Metastatic Lung Carcinoma in the Adrenal Gland (tissue), 1 donor: ENCODE measurements around a stretch of chr10.

DNA sequence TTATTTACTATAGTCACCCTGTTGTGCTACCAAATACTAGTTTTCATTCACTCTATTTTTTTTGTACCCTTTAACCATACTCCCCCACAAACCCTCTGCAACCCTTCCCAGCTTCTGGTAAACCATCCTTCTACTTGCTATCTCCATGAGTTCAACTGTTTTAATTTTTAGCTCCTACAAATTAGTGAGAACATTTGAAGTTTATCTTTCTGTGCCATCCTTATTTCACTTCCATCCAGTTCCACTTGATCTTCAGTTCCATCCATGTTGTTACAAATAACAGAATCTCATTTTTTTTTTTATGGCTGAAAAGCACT is 2.0 kb downstream of the ECD start:
- PRO-cap: no peak

- PRO-cap: no peak
Measured at GRCh38 chr10:73357186-73357572, 1.5 kb downstream of the CFAP70 start.

- PRO-cap: no peak
Measured at GRCh38 chr10:73479128-73479949, 16.5 kb downstream of the PPP3CB start.

- PRO-cap: no peak
Measured at GRCh38 chr10:73589433-73589995, 1.6 kb downstream of the USP54 start.

GRCh38 chr10:73590975-73591160 is 274 bp downstream of the USP54 start:
- PRO-cap: unidirectional peak, plus-strand start at chr10:73591053

DNA sequence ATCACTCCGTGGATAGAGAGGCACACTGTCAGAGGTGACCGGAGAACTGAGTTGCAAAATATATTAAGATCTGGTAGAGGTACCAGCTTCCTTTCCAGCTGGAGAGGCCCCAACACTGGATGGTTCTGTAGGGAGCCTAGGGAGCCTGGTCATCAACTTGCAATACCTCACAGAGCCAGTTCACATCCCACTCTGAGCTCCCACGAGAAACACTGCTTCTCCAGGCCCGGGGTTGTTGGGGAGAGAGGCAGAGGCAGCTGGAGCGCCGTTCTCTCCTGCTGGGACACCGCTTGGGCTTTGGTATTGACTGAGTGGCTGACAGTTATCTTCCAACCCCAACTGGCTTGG is 436 bp upstream of the FUT11 start:
- PRO-cap: no peak

- PRO-cap: no peak
Measured at GRCh38 chr10:73802851-73803970, 8.2 kb downstream of the NDST2 start.

GRCh38 chr10:73871619-73872751 is 2.4 kb downstream of the CAMK2G start:
- PRO-cap: no peak

- PRO-cap: unidirectional peak, plus-strand start at chr10:73888722
Measured at GRCh38 chr10:73888305-73888920, 14.1 kb upstream of the CAMK2G start.

- PRO-cap: no peak
Measured at GRCh38 chr10:73910415-73910689, 580 bp upstream of the PLAU start.

- PRO-cap: no peak
Measured at GRCh38 chr10:73920043-73920545, 9.2 kb downstream of the PLAU start.

DNA sequence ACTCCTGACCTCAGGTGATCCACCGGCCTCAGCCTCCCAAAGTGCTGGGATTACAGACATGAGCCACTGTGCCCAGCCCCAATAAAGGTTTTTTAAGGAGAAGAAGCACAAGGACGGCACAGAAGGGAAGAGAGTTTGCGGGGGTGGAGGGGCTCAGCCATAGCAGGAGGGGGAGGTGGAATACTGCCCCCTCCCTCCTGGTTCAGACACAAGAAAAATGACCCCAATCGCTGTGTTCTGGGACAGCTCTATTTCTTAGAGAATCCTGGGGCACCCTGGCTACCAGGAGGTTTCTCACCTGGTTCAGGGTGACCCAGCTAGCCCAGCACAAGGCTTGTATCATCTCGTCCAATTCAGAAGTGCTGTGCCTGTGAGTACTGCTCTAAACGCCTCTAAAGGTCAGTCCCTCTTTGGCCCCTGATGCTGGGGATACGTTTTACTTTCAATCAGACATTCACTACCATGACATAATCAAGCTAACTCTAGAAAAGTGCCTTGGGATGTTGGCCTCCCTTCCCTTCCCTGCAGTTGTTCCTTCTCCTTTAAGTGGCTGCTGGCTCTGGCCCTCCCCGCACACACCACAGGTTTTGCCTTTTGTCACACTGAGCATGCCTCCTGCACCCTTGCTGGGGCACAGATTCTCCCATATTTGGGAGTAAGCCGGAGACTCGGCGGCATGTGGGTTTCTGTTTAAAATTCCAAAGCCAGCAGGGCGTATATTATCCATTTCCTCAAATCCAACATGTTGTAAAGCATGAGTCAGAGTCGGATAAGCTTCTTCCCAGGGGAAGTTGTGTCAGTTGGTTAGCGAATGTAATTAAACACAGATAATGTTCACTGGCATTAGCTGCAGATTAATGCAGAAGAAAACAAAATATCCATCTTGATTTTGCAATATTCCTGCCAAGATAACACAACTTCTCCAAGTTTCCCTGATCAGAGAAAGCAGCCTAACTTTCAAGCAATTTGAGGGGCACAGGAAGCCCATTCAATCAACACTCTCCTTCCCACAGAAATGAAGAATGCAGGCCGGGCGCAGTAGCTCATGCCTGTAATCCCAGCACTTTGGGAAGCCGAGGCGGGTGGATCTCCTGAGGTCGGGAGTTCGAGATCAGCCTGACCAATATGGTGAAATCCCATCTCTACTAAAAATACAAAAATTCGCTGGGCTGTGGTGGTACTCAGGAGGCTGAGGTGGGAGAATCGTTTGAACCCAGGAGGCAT is 31.9 kb upstream of the VCL start:
- PRO-cap: unidirectional peak, minus-strand start at position 561 of the sequence

DNA sequence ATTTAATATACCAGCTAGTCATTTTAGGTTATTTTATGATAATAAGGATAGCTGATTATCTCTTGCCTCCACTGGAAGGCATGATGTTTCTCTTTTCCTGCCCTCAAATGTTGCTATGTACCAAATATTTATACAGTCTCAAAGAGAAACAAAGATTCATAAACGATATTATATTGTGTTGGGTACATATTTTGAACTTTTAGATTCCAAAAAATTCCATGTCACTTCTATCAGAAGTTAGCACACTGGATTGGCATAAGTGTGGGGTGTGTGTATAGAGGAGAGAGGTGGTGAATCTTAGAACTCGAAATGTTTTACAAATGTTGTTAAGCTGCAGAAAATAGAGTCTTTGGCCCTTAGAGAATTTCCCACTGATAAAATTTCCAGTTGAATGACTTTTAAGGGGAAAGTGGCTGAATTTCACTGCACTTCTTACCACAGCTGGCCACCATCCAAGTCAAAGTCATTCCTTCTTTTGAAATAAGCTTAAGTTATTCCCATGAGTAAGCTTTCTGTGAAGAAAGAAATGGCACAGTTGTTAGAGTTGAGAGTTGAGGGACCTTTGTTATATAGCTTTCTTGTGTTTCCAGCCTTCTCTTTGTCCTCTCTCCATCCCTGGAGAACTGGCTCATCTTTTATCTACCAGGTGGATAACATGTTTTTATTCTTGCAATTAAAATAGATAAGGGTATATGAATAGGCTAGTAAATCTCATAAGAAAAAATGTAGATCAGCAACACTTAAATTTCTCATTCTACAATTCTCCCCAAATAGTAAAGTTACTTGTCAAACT is 13.8 kb downstream of the VCL start:
- PRO-cap: no peak

- PRO-cap: no peak
Measured at GRCh38 chr10:74070887-74071126, 72.9 kb downstream of the VCL start.

GRCh38 chr10:74083277-74083747 is 67.3 kb downstream of the AP3M1 start:
- PRO-cap: no peak

DNA sequence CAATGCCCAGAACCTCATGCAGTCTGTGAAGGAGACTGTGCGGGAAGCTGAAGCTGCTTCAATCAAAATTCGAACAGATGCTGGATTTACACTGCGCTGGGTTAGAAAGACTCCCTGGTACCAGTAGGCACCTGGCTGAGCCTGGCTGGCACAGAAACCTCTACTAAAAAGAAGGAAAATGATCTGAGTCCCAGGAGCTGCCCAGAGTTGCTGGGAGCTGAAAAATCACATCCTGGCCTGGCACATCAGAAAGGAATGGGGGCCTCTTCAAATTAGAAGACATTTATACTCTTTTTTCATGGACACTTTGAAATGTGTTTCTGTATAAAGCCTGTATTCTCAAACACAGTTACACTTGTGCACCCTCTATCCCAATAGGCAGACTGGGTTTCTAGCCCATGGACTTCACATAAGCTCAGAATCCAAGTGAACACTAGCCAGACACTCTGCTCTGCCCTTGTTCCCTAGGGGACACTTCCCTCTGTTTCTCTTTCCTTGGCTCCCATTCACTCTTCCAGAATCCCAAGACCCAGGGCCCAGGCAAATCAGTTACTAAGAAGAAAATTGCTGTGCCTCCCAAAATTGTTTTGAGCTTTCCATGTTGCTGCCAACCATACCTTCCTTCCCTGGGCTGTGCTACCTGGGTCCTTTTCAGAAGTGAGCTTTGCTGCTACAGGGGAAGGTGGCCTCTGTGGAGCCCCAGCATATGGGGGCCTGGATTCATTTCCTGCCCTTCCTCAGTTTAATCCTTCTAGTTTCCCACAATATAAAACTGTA is 32.4 kb downstream of the AP3M1 start:
- PRO-cap: no peak

- PRO-cap: no peak
Measured at GRCh38 chr10:74349488-74349885, 198.5 kb downstream of the ADK start.

- PRO-cap: no peak
Measured at GRCh38 chr10:74589246-74589871, 237.0 kb upstream of the KAT6B start.

DNA sequence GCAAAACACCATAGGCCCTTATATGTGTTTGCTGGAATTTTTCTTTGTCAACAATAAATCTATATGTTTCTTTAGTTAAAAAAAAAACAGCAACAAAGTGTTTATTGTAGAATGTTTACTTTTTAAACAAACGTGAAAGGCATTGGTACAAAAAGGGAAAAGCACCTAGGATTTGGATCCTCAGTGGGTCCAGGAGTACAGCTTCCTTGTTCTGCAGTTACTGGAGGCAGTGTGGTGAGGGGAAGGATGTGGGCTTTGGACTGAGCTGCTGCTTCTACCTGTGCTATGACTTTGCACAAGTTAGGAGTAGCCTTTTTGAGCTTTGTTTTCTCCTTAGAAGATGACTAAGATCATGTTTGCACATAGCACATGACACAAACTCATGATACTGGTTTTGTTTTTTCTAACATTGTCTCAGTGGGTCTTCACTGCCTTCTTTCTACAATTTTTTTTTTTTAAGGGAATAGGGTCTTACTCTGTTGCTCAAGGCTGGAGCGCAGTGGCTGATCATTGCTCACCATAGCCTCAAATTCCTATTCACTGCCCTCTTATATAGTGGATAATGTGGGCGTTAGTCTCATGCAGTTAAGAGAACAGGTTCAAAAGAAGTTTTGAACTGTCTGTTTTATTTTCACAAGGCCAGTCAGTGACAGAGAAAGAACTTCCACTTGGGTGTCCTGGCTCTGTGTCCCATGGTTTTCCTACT is 71.8 kb downstream of the KAT6B start:
- PRO-cap: no peak

DNA sequence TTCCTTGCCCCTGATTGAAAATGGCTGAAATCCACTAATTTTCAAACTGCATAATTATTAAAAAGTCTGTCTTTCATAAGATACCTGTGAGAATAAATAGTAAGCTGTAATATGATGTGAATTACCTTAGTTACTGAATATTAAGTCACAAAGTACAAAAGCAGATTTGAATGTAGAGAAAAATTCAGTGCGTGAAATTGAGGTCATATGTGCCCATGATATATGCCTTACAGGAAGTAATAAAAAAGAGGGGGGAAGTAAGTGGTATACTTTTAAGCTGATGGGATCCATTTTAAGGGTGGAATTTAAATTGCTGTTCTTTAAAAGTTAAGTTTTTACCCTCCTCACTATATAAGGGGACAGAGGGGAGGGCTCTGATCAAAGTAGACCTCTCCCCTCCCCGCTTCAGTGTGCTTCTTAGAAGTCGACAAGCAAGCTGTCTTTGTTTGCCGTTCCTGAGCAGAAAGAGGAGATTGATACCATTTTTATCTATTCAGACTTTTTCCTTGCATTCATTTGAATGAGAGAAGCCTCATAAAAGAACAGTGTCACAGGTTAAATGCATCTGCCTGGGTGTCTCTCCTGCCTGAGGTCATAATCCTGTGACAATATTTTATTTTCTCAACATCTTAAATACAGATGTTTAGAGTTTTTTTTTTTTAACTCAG is 105.6 kb downstream of the DUSP29 start:
- PRO-cap: no peak